Suprapubic skin (tissue), 4 donors: ENCODE measurements around the gene LIAS.

DNA sequence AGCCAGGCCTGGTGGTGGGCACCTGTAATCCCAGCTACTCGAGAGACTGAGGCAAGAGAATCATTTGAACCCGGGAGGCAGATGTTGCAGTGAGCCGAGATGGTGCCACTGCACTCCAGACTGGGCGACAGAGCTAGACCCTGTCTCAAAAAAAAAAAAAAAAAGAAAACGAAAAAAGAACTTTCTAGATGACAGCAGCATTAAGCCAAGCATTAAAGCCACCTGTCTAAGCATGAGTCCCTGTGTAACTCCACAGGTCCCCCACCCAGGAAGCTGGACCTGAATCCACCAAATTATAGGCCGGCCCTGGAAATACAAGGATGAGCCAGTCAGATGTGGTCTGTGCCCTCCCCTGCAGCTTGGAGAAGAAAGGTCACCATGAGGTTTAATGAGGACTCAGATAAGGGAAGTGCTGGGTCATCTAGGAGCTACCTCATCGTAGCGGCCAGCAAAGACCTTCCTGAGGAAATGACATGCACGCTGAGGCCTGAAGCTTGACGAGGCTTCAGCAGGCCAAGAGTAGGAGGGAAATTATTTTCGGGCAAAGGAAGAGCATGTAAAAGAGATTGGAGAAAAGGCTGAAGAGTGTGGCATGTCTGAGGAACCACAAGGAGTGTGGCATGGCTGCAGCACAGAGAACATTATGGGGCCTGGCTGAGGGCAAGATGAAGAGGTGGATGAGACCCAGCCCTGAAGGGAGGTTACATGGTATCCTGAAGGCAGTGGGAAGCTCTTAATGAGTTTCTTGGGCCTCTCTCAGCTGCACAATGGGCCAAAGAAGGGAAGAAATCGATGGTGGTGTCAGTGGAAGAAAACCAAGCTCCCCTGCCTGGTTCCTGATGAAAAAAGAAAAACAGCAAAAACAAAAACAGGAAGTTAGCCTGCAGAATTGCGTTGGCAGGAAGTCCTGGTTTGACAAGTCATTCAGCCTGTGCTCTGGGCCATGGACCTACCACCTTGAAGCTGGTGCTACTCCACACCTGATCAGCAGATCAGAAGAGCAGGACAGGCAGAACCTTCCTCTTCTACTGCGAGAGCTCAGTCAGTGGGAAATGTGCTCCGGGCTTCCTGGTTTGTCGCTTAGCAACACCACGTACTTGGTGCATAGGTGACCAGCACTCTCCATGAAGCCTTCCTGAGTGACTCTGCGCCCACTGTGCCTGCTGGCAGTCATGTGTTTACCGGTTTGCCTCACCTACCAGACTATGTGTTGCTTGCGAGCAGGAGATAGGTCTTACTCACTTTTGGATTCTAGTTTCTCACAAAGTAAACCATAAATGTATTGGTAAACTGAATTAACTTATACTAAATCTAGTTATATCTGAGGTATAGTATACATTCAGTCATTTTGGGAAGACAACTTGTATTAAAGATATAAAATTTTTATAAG is 134.6 kb upstream of the KLF3 start:
- PRO-cap = no peak
- RAMPAGE, long total RNA, 4 experiments = no peak in any of the 4 experiments

- PRO-cap = no peak
- RAMPAGE, long total RNA, 4 experiments = no peak in any of the 4 experiments
These were observed 1.1 kb upstream of the KLF3 start for GRCh38 chr4:38662905-38663338.

DNA sequence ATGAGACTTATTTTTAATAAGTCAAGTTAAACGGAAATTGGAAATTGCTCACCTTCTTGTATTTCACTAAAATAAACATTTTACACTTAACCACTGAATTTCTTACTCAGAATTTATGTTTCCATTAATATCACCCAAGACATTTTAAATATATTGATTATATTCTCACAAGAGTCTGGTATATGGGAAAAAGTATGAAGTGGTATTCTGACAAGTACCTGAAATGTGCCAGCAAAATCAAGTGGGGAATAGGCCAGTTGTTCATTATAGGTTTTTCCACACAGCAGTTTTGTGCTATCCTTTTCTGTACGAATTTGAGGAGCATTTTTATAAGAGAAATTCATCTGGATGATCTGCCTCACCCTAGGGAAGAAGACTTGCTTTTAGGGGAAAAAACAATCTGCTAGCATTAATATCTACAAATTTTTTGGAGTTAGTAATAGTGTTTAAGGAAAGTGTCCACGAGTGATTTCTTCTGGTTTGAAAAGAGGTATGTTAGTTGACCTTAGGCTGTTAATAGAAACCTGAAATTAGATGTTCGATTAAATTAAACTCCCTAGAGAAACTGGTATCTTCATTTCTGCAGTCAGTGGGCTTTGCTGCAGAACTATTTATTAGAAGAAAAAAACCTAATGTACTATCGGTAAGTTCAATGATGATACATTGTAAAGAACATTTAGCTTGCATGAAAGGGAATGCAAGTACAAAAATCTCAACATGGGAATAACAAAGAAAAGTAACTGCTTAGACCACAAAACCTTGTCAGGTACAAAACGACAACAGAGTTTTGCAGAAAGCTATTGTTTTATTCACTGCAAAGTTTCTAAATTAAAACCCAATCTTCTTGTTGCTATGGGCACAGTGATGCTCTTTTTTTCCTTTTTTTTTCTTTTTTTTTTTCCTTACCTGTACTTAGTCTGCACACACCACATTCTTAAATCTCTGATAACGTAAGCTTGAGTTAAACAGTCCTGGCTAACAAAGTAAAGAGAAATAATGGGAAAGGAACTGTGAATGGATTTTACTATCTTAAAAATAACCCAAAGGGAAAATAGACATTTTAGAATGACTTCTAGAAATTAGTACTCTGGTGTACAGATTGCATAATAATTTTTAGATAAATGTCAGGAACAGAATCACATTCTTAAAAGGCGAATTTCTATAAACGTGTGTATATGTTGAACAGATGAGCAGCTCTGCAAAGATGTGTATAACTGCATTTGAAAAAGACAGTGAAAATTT is 1.9 kb downstream of the KLF3 start:
- PRO-cap = no peak
- RAMPAGE, long total RNA, 4 experiments = no peak in any of the 4 experiments

DNA sequence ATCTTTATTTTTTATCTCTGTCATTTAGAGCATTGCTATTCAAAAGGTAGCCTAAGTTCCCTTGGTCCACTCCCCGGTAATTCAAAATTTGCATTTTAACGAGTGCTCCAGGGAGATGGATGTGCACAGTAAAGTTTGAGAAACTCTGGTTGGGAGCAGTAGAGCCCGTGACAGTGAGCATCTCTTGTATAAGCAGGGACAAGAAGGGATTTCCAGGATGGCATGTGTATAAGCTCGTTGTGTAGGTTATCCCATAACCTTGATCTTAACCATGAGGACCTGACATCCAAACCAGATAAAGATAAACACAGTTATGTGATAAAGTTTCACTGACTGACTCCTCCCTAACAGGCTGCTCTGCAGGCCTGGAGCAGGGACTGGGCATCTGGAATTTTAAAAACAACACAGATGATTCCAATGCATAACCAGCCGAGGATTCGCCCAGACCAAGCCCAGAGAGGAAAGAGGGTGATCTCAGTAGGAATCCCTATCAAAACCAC is 22.6 kb downstream of the KLF3 start:
- PRO-cap = no peak
- RAMPAGE, long total RNA, 4 experiments = no peak in any of the 4 experiments

DNA sequence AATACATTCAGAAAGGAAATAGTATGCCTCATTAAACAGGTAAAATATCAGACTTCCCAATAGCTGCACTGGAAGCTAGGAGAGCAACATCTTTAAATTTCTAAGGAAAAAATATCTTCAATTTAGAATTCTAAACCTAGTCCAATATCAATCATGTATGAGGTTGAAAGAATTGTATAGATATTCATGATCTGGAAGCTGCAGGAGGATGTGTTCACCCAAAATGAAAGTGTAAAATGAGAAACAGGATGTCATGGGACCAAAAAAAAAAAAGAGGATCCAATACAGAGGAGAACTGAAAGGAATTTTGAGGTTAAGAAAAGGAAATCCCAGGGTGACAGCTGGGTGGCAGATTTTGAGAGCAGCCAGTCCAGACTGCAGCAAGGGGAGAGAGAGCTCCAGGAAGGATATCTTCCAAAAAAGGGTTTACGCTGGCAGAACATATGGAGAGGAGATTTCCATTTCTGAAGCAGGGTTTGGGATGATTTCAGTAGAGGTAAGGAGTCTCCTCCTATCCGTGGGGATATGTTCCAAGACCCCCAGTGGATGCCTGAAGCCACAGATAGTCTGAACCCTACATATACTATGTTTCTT is 38.9 kb downstream of the TLR10 start:
- PRO-cap = no peak
- RAMPAGE, long total RNA, 4 experiments = no peak in any of the 4 experiments

DNA sequence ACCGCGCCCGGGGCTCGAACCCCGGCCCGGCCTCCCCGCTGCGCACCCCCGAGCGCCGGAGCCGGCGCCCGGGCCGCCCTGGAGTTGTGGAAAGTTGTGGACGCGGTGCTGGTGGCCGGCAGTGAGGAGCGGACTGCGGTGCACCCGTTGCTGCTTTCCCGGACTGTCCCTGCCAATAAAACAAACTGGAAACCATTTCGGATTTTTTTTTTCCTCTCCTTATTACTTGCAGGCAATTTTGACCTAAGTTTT is 13.0 kb upstream of the TMEM156 start:
- PRO-cap = no peak
- RAMPAGE, long total RNA, 4 experiments = no peak in any of the 4 experiments

DNA sequence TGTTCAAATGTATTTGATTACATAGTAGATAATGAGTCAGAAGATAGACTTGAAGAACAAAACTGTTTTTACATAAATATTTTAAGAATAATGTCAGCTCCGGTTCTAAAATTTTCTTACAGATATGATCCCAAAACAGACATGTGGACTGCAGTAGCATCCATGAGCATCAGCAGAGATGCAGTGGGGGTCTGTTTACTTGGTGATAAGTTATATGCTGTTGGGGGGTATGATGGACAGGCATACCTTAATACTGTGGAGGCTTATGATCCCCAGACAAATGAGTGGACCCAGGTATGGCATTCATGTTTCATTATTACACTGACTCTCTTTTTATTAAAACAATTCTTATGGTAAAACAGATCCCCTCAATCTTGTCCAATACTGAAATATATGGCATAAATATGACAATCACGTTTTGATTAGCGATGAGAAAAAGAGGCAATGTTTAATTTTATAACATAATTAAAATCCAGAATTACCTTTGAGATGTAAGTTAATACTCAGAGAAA is 53.1 kb downstream of the KLHL5 start:
- PRO-cap = no peak
- RAMPAGE, long total RNA, 4 experiments = no peak in any of the 4 experiments

DNA sequence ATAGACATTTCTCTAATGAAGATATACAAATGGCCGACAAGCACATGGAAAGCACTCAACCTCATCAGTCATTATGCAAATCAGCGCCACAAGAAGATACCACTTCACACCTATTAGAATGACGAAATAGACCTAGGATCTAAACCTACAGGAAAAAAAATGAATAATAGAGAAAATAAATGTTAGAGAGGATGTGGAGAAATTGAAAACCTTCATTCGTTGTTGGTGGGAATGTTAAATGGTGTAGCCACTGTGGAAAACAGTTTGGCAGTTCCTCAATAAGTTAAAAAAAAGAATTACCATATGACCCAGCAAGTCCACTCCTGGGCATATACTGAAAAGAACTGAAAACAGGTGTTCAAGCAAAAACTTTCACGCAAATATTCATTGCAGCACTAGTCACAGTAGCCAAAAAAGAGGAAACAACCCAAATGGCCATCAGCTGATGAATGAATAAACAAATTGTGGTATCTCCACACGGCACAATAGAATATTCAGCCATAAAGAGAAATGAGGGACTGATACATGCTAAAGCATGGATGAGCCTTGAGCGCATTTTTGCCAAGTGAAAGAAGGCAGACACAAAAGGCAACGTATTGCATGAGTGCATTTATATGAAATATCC is 57.2 kb upstream of the WDR19 start:
- PRO-cap = no peak
- RAMPAGE, long total RNA, 4 experiments = no peak in any of the 4 experiments

DNA sequence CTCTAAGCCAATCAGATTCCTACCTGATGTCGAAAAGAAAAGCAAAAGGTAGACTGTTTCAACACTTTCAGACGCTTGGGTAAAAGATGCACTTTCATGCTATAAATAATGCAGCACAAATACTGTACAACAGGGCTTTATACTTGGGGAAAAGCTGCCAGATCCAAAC is 742 bp upstream of the WDR19 start:
- PRO-cap = no peak
- RAMPAGE, long total RNA, 4 experiments = no peak in any of the 4 experiments

DNA sequence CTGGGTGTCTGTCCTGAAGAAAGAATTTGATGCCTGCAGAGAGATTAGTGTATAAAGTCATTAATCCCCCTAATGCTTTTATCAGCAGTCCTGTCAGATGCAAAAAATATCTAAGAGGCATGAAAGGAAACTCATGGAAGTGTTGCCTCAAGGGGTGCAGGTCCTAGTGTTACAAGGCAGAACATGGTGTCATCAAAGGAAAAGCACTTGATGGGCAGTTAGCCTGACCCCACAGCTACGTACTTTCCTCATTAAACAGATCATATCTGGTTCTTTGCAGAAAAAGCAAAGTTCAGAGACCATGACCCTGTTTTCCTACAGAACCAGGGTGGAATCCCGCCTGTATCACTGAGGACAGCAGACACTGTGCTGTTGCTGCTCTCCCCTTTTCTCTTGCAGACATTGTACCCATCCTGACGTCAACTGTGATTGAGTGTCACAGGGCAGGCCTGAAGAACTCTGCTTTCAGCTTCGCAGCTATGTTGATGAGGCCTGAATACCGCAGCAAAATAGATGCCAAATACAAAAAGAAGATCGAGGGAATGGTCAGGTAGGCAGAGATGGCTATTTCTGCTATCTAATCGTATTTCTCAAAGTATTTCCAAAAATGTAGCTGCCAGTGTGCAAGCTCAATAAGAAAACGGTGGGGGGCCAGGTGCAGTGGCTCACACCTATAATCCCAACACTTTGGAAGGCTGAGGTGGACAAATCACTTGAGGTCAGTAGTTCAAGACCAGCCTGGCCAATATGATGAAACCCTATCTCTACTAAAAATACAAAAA is 91.6 kb downstream of the RFC1 start:
- PRO-cap = no peak
- RAMPAGE, long total RNA, 4 experiments = no peak in any of the 4 experiments

DNA sequence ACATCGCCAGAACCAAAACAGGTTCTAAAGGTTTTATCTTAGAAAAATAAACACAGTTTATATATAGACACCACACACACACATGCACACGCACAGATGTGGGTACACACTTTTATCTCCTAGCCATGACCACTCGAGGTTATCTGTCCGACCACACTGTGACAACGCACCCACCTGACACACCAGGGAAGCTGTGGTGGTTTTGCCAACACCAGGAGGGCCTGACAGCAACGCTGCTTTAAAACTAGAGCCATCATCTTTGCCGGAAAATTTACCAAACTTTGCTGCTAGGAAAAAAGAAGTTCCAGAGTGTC is 59.8 kb downstream of the RFC1 start:
- PRO-cap = no peak
- RAMPAGE, long total RNA, 4 experiments = no peak in any of the 4 experiments

DNA sequence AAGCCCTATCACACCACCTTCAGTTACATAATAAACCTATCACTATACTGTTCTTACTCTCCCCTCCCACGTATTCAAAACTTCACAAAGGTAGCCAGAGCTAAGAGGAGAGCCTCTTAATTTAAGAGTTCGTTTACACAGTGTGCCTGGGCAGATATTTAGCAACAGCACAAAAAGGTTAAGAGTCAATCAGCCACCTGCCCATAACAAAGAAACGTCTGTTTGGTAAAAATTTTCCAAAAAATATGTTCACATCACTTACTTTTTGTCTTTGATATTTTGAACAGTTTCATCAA is 25.0 kb downstream of the RFC1 start:
- PRO-cap = no peak
- RAMPAGE, long total RNA, 4 experiments = no peak in any of the 4 experiments

DNA sequence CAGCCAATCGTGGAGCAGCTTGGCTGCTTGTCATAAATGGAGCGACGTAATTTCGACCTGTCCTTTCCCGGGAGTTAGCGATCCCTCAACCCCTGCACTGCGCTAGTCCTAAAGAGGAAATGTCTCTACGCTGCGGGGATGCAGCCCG is at the start of gene LIAS:
LIAS (plus strand) TSS at position 58 of the 148 bp plus-strand sequence.
- PRO-cap = bidirectional peak, plus-strand start at position 111 of the sequence, minus-strand start outside the sequence
- RAMPAGE, long total RNA, 4 experiments = start-site peak on the plus strand in 2 of 4 experiments, centred at positions 69 to 86 of the sequence, 10 to 34 reads per replicate

DNA sequence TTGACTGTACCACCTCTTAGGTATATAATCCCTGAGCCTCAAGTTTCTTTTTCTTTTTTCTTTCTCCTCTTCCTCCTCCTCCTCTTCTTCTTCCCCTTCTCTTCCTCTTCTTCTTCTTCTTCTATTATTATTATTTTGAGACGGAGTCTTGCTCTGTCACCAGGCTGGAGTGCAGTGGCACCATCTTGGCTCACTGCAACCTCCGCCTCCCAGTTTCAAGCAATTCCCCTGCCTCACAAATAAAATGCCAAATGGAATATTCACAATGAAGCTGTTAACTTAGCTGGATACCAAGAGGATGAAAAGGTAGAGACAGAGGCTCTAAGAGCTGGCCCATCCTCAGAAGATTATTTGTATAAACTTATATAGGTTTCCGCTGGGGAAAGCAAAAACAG is 36.6 kb upstream of the UGDH start:
- PRO-cap = no peak
- RAMPAGE, long total RNA, 4 experiments = start-site peak on the minus strand in 1 of 4 experiments, centred at position 234 of the sequence, 13 reads per replicate

DNA sequence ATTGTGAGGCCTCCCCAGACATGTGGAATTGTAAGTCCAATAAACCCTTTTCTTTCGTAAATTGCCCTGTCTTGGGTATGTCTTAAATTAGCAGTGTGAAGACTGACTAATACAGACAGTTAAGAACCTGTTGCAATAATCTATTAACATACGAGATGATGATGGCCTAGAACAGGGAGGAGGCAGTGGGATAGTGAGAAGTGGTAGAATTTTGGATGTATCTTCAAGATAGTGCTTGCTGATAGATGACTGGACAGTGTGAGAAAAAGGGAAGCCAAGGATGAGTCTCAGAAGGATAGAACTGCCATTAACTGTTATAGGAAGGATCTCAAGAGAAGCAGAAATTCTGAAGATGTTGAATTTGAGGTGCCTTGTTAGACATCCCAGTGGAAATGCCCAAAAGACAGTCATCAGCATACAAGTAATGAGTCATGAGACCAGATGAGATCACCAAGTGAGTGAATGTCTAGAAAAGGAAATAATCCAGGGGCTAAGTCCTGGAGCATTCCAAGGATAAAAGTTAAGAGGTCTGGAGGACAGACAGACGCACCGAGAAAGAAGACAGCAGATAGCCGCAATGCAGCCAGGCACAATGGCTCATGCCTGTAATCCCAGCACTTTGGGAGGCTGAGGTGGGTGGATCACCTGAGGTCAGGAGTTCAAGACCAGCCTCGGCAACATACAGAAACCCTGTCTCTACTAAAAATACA is 38.9 kb upstream of the UGDH start:
- PRO-cap = no peak
- RAMPAGE, long total RNA, 4 experiments = no peak in any of the 4 experiments

- PRO-cap = no peak
- RAMPAGE, long total RNA, 4 experiments = start-site peak on the minus strand in 1 of 4 experiments, at chr4:39586652-39586757 at its widest, 6 reads per replicate
These were observed 52.5 kb downstream of the SMIM14 start for GRCh38 chr4:39585902-39586793.

DNA sequence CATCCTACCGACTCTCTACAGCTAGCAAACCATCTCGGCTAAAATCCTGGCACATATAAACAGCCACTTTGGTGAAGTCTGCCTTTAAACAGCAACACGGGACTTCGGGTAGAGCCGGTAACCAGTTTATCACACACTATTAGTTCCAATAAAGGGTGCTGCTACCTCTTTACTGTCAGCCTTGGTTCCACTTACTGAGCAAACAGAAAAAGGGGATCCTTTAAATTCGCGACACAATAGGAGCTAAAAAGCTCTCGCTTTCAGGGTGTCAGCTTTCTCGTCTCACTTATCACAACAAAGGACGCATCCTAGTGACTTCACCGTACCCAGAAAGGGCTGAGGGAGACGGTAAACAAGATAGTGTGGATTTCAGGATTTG is 678 bp downstream of the SMIM14 start:
- PRO-cap = bidirectional peak, plus-strand start at position 274 of the sequence, minus-strand start at position 196 of the sequence
- RAMPAGE, long total RNA, 4 experiments = no peak in any of the 4 experiments

GRCh38 chr4:39649811-39650380 is 11.2 kb upstream of the SMIM14 start:
- PRO-cap = no peak
- RAMPAGE, long total RNA, 4 experiments = no peak in any of the 4 experiments

DNA sequence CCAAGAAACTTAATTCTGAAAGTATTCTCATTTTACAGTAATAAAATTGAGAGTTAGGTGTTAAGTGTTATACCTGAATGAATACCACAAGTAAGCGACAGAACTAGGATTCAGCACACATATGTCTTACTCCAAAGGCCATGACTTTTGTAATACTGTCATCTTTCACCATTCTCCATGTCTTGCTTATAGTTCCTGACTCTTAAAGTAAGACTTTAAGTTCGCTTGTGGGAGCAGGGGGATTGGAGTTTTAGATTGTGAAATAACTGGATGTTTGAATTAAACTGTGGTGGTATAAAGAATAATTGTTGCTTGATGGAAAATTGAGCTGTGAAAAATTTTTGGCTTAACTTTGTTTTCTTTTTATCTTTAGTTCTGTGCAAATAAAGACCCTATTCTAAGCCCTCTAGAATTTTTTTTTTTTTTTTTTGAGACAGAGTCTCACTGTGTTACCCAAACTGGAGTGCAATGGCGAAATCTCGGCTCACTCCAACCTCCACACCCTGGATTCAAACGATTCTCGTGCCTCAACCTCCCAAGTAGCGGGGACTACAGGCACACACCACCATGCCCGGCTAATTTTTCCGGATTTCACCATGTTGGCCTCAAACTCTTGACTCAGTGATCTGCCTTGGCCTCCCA is 35.9 kb downstream of the UBE2K start:
- PRO-cap = no peak
- RAMPAGE, long total RNA, 4 experiments = no peak in any of the 4 experiments

- PRO-cap = no peak
- RAMPAGE, long total RNA, 4 experiments = no peak in any of the 4 experiments
These were observed 64.5 kb upstream of the CHRNA9 start for GRCh38 chr4:40270651-40271108.